ENCODE data around the gene C10orf90.

DNA sequence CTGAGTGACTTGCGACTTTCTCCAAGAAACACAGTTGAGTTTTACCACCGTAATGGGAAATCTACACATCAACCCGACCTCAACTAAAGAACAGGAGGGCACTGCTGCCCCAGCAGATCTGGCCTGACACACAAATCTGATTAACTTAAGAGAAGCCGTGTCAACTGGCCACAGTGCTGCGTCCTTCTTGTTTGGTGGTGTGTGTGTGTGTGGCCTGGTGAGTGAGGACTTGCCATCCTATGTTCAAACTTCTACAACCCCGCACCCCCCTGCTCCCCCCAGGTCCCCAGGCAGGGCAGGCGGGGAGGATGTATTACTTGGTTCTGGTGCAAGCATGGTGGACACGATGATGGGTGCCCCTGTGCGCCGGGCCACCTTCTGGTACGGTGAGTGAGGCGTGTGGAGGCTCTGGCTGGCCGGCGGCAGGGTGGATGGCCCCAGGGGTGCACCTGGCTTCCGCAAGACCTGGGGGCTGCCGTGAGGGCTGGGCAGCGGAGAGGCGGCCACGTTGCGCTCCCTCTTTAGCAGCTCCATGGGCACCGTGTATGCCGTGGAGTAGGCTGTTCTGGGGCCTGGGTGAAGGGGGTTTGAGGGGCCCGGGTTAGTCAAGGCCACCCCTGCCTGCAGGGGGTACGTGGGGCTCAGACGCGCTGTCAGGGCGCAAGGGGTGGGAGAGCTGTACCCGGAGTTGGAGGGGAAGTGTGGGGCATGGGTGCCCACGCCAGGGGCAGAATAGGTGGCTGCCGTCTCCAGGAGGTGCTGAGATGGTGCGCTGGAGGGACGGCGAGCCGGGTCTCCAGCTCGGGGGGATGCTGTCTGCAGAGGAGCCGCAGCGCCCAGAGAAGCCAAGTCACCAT is 1.9 kb downstream of the CTBP2 start:
- RRBS: 98% methylated on average over 8 of the region's 37 CpGs

GRCh38 chr10:125062378-125062618 is 34.4 kb upstream of the CTBP2 start:
- RRBS: no CpG with 5 or more reads among the region's 11 CpGs

DNA sequence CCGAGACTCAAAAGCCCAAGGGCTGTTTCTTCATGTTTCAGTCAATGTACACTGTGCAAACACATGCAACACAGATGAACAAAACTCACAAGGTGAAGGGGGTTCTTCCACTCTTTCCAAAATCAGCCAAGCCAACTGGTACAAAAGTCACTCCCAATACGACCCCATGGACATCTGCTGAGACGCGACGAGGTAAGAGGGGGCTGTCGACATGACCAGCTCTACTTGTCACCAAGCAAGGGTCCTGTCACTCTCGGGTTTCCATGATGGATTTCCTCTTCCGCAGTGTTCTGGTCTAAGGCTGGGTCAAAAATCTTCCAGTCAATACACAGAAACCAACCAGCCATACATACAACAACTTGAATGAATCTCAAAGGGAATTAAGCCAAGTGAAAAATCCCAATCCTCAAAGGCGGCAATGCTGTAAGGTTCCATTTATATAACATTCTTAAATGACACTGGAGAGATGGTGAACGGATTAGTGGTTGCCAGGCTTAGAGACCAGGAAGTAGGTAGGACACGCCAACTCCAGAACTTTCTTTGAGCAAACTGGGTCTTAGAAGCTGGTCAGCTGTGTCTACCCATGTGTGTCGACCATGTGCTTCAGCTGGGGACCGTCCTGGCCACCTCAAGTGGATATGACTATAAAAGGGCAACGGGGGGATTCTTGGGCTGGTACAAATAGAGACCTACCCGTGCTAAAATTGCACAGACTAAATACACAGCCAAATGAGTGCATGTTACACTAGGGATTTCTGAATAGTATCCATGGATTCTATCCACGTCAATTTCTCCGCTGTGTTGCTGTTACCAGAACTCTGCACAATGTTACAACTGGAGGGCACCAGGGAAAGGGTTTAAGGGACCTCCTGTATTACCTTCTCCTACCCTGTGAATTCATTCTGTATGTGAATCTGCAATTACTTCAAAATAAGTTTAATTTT is 95.0 kb upstream of the CTBP2 start:
- RRBS: no CpG with 5 or more reads among the region's 17 CpGs

DNA sequence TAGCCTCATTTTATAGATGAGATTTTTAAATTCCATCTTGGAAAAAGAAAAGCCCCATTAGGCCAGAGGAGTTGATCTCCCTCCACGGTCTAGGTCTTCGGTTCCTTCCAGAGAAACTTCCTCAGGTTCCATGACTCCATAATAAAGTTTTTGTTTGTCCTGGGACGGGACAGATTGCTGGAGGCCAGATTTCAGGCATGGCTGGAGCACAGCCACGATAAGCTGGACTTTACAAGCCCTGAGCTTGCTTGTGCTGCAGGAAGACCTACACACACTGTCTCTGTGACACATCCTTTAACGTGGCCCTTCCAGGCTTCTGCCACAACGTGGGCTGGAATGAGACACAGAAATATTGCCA is 125.8 kb upstream of the CTBP2 start:
- RRBS: no CpG with 5 or more reads among the region's 6 CpGs

GRCh38 chr10:125316600-125316975 is 288.7 kb upstream of the CTBP2 start:
- RRBS: no CpG with 5 or more reads among the region's 3 CpGs

GRCh38 chr10:126041689-126042894 is 145.7 kb downstream of the FANK1 start:
- RRBS: no CpG with 5 or more reads among the region's 21 CpGs

- RRBS: no CpG with 5 or more reads among the region's 7 CpGs
Measured at GRCh38 chr10:126213959-126214434, 174.3 kb downstream of the ADAM12 start.

GRCh38 chr10:126638599-126639063 is 31.9 kb downstream of the C10orf90 start:
- RRBS: no CpG with 5 or more reads among the region's 7 CpGs

GRCh38 chr10:126670086-126670758 is at the start of gene C10orf90:
Gene C10orf90, minus strand, starts transcription at chr10:126670693.
- RRBS: no CpG with 5 or more reads among the region's 11 CpGs

DNA sequence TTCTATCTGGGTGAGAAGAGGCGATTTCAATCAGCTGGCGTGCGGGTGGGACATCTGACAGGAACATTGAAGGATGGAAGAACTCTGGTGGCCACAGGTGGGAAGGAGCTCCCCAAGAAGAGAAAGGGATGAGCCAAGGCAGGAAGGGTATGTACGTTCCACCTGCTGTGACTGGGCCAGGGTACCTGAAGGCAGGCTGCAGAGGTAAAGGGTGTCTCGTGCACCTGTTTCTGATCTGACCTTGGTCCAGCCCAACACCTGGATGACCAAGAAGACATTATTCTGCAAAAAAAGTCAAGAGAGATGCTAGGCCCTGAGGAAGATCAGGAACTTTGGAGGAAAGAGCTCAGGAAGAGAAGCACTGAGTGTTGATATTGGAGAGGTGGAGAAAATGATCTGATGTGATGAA is 38.3 kb upstream of the DOCK1 start:
- RRBS: no CpG with 5 or more reads among the region's 5 CpGs

- RRBS: no CpG with 5 or more reads among the region's 9 CpGs
Measured at GRCh38 chr10:126908347-126908870, 3.2 kb downstream of the DOCK1 start.

DNA sequence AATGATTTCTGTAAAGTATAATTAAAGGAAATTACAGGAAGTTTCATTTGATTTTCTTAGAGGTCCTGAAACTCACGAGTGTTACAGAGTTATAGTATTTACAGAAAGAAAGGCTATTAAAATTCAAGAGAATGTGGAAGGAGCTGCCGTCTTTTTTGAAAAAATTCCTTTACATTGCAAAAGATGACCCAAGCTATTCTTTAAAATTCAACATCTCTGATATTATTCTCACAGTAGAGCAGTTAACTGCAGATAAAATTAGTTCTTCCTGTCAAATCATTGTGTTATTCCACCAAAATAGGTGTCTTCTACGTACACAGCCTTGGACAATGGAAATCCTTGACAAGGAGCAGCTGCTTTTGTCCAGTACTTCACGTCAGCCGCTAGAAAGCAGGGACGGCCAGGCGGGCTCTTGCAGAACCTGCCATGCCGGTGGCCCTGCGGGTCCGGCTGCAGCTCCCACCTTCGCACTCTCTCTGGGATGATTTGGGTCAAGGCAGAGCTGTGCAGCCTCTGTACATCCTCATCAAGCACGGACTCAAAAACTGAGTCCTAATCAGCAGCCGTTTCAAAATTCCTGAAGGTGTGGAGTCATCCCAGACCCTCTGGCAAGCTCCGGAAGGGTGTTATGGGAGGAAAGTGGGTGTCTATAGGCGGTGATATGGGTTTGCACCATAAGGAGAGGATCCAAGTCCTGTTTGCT is 2.3 kb upstream of the FOXI2 start:
- RRBS: no CpG with 5 or more reads among the region's 15 CpGs

GRCh38 chr10:127753320-127753696 is 16.3 kb downstream of the FOXI2 start:
- RRBS: no CpG with 5 or more reads among the region's 3 CpGs

GRCh38 chr10:127911411-127912027 is 4.6 kb downstream of the PTPRE start:
- RRBS: no CpG with 5 or more reads among the region's 11 CpGs

- RRBS: no CpG with 5 or more reads among the region's 10 CpGs
Measured at GRCh38 chr10:127913198-127913797, 6.4 kb downstream of the PTPRE start.

- RRBS: no CpG with 5 or more reads among the region's 9 CpGs
Measured at GRCh38 chr10:127945178-127946435, 38.7 kb downstream of the PTPRE start.

DNA sequence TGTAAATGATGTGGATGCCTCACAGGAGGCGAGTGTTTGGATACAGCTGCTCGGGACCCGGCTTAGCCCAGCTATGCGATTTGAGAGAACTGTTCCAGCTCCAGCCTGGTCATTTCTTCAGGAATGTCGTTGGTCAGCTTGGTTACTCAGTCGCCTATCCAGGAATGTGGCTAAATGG is 77.0 kb downstream of the MKI67 start:
- RRBS: no CpG with 5 or more reads among the region's 6 CpGs

GRCh38 chr10:128049504-128050659 is 76.3 kb downstream of the MKI67 start:
- RRBS: no CpG with 5 or more reads among the region's 16 CpGs

- RRBS: no CpG with 5 or more reads among the region's 14 CpGs
Measured at GRCh38 chr10:128103568-128104513, 22.4 kb downstream of the MKI67 start.

DNA sequence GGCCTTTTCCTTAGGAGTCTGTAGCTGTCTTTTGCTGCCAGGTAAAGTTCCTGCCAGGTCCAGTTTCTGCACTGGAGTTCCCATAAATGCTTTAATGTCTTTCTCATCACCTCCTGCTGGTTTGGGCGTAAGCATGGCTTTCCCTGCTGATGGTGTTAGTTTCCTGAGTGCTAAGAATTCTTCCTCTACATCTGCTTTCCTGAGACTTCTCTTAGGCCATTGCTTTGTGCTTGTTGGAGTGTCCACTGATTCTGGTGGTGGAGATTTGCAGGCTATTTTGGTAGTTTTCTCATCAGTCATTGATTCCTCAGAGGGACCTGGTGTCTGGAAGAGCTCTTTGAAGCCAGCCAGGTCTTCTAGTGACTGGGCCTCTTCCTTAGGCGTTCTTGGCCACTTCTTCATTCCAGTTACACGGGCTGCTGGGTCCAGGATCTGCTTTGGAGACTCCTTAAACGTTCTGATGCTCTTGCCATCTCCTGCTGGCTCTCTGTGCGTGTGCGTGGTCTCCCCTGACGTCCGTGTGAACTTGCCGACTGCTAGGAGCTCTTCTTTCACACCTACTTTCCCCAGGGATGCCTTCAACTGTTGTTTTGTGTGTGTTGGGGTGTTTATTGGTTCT is 17.9 kb downstream of the MKI67 start:
- RRBS: no CpG with 5 or more reads among the region's 9 CpGs